Parietal lobe (tissue), 2 donors: ENCODE results near the gene OR8S1.

GRCh38 chr12:47801108-47801959 is 18.4 kb downstream of the HDAC7 start:
- RAMPAGE, long total RNA: no peak

- RAMPAGE, long total RNA: no peak
Observed at GRCh38 chr12:47816386-47816681, 3.4 kb downstream of the HDAC7 start.

DNA sequence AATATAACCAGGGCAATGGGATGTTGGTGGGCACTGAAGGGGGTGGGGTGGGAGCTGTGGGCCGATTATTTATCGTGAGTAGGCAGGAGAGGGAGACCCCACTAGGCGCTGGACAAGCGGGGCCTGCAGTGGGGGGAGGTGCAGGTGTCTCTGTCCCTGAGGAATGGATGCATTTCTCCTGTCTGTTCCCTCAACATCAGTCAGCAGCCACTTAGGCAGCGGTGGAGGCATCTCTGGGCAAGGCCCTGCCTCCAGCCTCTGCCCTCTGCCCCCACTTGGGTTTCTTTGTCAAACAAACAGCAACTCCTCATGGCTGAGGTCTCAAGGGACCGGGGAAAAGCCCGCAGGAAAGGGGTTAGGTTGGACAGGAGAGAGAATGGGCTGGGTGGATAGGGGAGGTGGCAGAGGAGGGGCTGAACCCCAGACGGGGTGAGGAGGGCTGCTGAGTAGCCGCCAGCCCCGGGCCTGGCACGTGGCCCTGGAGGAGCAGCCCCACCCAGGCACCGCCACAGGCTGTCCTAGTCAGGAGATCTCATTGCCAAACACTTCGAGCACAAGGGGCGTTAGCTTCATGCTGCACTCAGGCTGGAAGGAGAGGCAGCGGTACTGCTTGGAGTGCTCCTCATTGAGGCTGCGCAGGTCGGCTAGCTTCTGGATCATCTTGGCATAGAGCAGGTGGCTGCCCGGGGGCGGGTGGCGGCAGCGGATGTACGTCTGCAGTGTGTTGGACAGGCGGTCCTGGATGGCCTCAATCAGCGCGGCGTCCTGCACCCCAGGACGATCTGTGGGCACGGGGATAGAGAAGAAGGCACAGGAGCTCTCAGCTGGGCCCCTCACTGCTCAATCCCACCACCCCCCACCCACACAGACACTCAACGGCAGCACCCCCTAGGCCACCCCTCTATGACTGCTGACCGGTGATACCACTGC is 24.8 kb upstream of the HDAC7 start:
- RAMPAGE, long total RNA: no peak

DNA sequence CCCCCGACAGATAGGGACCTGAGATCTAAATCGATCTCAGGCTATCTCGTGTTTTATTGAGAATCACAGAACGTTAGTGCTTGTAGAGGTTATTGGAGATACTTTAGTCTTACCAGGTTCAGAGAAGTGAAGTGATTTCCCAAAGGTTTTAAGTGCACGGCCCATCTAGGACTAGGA is 473 bp upstream of the SENP1 start:
- RAMPAGE, long total RNA: no peak

GRCh38 chr12:48122300-48123149 is 3.4 kb downstream of the PFKM start:
- RAMPAGE, long total RNA: no peak

GRCh38 chr12:48198426-48199260 is 4.4 kb downstream of the OR10AD1 start:
- RAMPAGE, long total RNA: no peak

DNA sequence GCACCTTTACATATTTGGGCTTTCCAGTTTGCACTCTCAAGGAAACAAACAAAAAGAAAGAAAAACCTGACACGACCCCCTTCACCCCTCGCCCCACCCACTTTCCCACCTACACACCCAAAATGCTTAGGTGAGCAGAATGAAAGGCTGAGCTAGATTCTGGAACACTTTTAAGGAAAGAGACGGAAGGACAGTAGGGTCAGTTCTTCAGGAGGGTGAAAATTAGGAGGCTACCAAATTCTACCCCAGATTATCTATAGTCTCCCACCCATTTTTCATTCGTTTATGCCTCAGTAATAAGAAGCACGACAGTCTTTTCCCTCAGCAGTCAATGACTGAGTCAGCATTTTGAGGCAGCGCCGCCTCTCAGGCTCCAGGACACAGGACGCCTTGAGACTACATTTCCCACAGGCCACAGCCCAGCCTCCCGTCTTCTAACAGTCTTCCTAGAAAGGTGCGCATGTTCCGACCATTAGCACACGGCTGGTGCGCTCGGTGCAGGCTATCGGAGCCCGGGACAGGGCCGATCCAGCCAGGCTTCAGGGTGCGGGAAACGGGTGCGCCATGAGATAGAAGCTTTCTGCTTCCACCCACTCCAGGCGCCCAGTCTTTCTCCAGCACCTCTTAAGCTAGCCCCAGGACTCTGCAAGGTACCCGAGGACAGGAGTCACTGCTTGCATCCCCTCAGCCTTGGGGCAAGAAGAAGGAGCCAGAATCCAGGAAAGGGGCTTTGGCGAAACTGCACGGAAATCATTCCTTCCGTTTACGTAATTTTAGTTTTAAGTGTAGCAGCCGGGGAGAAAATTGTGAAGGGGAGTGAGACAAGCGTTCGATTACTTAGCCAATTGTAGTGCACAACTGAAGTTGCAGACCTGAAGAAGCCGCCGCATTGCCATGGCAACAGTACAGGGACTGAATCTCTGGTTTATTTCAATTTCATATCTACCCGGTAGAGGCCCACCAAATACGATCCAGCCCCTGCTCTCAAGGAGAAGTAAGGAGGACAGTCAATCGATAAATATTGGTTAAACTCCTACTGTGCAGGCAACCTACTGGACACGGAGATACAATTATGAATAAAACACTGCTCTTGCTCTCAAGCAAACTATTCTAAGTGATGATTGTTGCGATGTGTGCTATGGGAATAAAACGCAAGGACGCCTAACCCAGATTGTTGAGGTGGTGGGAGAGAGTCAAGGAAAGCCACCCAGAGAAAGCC is 32.1 kb upstream of the H1-7 start:
- RAMPAGE, long total RNA: no peak

DNA sequence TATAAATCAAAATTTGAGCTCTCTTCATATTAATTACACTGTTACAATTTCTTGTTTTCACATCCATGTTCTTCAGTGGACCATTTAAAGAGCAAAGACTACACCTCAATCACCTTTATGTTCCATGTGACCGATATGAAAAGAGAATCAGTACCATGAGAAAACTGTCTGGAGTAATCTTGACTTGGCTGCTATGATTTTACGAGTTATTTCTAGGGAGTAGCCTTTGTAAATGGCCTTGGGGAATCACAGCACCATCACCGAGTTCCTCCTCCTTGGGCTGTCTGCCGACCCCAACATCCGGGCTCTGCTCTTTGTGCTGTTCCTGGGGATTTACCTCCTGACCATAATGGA is at the start of gene OR8S1:
Gene OR8S1 (plus strand): TSS at position 233 of the 354 bp plus-strand sequence.
- RAMPAGE, long total RNA: no peak

GRCh38 chr12:48694146-48694756 is 12.2 kb upstream of the KANSL2 start:
- RAMPAGE, long total RNA: no peak

DNA sequence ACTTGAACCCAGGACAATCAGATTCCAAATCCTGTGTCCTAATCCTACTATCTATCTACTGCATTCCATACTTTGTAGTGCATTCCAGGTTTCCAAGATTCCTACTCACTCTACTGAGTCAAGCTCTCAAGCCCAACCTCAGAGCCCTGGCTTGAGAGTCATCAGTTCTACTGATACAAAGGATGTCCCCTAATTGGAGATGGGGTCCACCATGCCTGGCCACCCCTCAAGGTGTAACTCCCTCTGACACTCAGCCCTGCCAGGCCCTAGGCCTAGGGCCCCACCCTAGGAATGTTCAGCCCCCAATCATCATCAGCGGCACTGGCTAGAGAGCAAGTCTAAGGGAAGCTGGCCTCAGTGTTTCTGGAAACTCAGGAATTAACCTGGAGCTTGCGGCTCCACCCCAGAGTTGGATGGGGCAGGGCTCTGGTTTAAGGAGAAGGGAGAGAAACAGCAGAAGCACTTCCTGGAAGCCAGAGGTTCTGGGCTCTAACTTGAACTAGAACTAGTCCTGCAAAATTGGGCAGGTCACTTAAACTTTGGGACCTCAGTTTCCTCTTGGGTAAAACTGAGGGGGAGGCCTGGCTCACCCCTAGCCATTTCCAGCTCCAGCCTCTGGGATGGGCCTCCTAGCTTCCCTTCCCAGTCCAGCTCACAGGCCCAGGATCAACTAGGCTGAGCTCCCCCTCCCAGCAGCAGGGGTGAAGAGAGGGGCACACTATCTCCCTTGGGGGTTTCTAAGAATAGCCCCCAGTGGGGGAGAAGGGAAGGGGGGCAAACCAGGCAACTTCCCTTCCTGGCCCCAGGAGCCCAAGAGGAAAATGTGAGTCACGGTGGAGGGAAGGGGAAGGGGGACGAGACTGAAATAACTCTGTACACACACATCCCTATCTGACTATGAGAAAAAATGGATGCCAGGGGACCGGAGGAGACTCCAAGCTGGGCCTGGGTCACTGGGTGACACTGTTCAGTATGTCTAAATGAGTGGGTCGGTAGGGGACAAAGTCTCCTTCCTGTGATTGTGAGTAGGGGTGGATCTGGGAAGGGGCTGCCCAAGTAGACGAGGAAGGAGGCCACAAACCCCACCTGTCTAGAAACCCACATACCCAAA is 9.2 kb downstream of the ADCY6 start:
- RAMPAGE, long total RNA: no peak

- RAMPAGE, long total RNA: no peak
Observed at GRCh38 chr12:48781225-48782067, 7.4 kb downstream of the ADCY6 start.

- RAMPAGE, long total RNA: no peak
Observed at GRCh38 chr12:48787654-48788447, 1.0 kb downstream of the ADCY6 start.

- RAMPAGE, long total RNA: no peak
Observed at GRCh38 chr12:48794820-48795303, 6.0 kb upstream of the ADCY6 start.

GRCh38 chr12:48890527-48891775 is 13.0 kb upstream of the CCDC65 start:
- RAMPAGE, long total RNA: no peak

DNA sequence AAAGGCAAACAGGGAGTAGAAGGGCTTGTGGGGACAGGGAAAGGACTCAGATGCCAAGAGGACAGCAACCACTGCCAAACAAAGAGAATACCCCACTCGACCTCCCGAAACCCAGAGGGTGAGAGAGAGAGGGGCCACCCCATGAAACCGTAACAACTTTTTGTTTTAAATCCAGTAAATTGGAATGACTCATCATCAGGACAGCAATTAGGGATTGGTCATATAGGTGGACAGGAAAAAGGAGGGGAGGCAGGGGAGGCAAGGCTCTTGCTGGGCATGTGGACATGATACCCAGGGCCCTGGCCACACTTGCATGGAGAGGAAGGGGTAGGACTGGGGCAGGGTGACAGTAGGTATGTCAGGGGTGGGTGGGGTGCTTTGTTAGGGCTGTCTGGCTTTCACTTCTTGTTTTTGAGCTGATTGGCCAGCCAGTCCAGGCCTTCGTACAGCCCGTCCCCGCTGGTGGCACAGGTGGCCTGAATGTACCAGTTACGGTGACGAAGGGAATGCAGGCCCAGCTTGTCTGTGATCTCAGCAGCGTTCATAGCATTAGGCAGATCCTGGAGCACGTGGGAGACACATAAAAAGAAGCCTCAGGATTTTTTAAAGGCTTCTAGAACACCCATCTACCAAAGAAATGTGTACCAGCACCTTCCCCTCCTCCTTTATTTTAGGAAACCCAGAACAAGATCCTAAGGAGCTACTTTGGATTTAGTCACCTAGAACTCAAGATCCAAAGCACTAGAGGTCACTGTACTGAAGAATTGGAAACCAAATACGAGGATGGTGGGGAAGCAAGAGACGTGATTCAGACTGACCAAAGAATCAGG is 13.5 kb upstream of the FKBP11 start:
- RAMPAGE, long total RNA: no peak

- RAMPAGE, long total RNA: no peak
Observed at GRCh38 chr12:48978030-48978294, 160 bp upstream of the WNT1 start.

GRCh38 chr12:49019495-49020297 is 1.1 kb upstream of the PRKAG1 start:
- RAMPAGE, long total RNA: no peak

GRCh38 chr12:49044099-49045165 is 16.2 kb downstream of the KMT2D start:
- RAMPAGE, long total RNA: no peak

DNA sequence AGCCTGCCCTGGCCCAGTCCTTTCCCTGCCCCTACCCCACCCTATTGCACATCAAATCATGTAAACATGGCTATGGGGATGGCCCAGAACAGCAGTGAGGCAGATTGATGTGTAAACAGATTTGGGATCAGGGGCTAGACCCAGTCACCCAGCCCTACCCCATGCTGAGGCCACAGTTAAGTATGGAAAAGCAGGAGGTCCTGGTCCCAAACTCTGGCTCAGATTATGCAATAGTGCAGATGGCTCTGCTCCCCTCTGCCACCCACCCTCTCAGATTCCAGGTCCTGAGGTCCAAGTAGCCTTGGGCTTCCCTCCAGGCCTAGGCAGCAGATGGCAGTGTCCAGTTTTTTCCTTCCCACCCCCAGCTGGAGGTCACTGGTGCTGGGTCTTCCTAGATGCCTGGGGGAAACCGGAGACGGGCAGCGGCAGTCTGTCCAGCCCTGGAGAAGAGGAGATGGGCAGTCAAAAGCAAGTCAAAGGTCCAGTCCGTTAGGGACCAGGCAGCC is 2.8 kb upstream of the DHH start:
- RAMPAGE, long total RNA: no peak

DNA sequence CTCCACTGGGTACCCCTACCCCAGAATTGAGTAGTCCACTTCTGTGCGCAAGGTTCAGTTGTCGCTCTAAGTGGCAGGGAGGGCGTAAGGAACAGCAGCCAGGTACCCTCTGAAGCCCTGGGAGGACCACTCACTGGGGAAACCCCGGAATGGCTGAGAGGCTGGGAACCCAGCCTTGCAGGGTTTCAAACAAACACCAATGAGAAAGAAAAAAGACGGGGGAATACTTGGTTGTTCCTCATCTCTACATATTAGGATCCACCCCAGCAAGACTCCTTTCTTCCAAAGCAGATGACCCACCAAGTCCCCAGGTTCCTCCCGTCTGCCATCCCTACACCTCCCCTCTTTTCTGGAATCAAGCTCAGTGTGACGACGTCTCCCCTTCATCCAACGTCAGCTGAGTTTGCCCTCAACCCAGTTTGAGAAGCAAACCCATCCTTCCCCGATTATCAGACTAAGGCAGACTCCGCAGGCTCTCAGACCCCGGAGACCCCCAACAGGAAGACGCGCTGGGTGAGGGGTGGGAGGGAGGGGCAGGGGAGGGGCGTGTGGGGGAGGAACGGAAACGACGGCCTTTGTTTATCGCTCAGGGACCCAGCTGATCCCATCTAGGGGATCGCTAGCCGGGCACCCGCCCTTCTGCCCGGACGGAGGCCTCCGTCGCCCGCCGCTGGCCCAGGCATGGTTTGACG is 793 bp downstream of the LMBR1L start:
- RAMPAGE, long total RNA: no peak